SEM (cell line): ENCODE measurements around the gene GIP.

DNA sequence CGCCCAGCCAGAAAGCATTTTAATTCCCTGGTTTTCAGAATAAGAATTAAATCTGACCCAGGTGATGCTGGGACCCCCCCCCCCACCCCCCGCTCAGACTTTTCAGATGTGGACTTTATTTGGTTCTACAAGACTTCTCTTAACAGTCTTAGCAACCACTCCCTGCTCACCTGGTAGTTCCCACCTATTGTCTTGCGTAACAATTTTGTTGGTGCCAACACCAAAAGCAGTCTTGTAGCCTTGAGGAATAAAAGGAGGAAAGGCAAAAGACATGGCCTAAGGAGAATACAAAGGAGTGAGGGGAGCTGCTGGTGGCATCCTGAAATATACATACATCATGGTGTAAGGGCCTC, 5.1 kb downstream of the TTLL6 start:
- PRO-cap = no peak

GRCh38 chr17:48928128-48928620, 16.5 kb downstream of the SNF8 start:
- PRO-cap = no peak

- PRO-cap = no peak
These were observed 6.8 kb downstream of the GIP start for GRCh38 chr17:48961481-48962052.

DNA sequence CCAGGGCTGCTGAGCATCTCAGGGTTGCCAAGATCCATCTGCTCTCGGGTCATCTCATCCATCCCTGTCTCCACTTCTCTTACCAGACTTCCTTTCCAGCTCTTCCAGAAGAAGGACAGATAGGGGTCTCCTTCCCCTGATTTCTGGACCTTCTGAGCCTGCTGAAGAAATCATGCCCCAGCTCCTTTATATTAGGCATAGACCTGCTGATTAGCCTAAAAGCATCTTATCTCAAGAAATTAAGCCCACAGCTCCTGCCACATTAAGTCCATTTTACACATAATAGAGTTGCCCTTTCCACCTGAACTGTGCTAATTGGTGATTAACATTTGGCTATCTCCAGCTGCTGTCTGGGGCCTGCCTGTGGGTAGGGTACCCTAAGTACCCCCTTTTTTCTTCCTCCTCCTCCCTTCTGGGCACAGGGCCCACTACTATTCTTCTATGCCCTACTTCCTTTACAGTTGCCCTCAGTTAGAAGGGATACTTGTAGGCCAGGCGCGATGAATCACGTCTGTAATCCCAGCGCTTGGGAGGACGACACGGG, at the start of gene GIP:
Gene GIP (minus strand): TSS at position 163 of the 544 bp plus-strand sequence.
- PRO-cap = no peak

DNA sequence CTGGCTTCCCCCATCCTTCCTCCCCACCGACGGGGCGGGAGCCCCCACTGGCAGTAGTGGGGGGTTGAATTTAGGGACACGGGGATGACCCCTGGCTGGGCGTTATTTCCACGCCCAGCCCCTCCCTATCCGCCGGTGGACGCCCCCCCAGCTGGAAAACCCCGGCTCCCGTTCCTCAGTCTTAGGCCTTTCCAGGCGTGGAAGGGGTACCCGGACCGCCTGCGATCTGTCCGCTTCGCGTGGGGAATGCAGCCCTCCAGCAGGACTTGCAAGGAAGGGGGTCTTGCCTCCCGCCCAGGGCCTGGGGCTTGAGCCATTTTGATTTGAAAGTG, 939 bp downstream of the IGF2BP1 start:
- PRO-cap = no peak

DNA sequence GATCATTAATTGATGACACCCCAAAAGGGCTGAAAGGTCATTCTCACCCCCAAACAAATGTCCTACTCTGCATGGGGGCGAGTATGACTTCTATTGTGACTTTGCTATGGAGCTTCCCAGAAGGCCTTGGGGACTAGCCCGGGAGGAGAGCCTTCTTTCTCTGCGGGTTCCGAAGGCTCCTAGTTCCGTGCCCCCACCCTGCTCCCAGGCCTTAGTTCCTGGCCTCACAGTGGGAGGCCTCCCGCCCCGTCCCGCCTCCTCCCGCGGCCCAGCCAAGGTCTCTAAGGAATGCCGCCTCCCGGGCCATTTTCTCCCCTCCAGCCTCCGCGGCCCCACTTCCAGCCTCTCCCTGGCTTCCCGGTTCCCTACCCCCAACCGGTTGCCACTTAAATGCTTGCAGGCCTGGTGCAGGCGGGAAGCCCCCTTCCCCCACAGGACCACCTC, 16.0 kb downstream of the IGF2BP1 start:
- PRO-cap = no peak

DNA sequence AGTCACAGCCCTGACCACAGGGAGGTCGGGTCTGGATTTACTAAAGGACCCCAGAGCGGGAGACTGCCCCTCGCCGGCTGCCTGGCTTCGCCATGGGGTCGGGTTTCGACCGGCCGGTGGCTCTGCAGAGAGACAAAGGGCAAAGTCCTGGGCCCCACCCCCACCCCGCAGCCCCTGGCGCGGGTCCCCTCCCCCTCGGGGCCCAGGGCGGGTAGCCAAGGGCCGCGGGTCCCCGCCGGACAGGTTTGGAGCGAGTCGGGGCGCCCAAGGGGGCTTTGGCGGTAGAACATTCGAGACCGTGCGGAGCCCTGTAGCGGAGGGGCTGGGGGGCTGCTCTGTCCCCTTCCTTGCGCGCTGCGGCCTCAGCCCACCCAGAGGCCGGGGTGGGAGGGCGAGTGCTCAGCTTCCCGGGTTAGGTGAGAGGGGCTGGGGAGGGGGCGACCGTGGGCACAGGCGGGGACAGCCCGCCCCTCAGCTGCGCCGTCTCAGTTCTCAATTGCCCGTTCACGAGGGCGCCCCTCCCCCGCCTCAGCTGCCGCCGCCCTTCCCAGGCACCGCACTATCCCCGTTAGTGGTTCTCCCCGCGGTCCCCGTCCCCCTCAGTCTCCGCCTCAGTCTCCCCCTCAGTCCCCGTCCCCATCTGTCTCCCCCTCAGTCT, 16.6 kb downstream of the IGF2BP1 start:
- PRO-cap = no peak

GRCh38 chr17:49101176-49101734, 31.3 kb upstream of the B4GALNT2 start:
- PRO-cap = no peak

DNA sequence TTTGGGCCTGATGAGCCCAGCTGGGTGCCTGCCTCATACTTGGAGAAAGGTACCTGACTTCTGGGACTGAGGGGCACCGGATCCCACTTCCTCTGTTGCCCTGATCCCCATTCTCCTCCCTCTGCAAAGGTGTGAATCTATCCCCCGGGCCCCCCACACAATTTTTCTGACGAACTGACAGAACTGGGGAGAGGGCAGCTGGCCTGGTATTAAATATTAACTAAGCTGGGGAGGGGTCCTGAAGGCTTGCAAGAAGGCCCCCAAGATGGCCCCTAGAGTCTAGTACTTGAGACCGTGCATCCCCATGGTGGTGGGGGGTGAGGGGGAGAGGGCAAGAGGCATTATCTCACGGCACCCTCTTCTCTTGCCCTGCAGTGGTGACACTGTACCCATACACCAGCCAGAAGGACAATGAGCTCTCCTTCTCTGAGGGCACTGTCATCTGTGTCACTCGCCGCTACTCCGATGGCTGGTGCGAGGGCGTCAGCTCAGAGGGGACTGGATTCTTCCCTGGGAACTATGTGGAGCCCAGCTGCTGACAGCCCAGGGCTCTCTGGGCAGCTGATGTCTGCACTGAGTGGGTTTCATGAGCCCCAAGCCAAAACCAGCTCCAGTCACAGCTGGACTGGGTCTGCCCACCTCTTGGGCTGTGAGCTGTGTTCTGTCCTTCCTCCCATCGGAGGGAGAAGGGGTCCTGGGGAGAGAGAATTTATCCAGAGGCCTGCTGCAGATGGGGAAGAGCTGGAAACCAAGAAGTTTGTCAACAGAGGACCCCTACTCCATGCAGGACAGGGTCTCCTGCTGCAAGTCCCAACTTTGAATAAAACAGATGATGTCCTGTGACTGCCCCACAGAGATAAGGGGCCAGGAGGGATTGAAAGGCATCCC, 8.2 kb downstream of the PHOSPHO1 start:
- PRO-cap = no peak

DNA sequence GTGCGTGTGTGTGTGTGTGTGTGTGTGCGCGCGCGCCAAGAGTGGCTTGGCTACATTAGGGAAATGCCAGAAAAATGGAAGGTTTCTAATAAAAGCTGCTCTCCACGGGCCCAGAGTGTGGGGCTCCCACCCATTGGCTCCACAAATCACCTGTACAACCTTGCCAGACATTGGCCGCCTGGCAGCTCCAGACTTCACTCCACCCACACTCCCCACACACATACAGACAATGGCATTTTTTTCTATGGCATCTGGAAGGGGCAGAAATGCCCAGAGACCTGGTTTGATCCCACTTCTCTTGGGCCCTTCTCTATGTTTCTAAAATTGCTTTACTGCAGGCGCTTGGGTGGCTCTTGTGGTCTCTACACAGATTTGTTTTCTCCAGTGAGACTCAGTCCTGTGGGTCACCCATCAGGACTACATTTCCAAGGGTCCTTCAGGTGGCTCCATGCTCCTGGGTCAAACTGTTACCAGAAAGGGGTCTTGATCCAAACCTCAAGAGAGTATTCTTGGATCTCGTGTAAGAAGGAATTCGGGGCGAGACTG, 30.5 kb upstream of the PHOSPHO1 start:
- PRO-cap = no peak

GRCh38 chr17:49338697-49339245, 23.3 kb downstream of the ZNF652 start:
- PRO-cap = no peak

DNA sequence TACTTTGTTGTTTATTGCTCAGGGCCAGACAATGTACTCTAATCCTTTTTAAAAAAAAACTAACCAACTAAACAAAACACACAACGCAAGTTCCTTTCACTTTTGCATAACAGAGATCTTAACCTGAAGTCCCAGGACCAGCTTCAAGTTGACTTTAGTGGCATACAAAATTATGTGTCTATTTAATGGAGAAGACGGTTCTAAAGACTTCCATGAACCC, 1.9 kb downstream of the ZNF652 start:
- PRO-cap = no peak

DNA sequence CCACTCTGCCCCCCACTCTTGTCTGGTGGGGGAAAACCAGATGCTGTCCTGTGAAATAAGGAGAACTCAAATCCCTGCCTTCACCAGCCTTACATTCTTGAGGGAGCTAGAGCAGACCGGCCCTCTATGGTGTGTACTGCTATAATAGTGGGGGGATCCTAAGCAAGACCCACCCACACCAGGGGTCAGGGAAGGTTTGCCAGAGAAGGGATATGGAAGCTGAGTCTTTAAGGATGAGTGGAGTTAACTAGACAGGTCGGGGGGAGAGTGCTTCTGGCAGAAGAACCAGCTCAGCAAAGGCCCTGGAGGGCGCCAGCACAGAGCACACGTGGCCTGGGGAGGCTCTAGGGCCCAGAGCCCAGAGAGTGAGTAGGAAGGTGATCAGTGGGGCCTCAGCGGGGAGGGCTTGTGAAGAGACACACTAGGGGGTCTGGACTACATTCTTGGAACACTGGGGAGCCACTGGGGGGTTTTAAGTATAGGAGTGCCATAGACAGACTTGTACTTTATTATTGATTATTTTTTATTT, 21.1 kb downstream of the NGFR start:
- PRO-cap = no peak

DNA sequence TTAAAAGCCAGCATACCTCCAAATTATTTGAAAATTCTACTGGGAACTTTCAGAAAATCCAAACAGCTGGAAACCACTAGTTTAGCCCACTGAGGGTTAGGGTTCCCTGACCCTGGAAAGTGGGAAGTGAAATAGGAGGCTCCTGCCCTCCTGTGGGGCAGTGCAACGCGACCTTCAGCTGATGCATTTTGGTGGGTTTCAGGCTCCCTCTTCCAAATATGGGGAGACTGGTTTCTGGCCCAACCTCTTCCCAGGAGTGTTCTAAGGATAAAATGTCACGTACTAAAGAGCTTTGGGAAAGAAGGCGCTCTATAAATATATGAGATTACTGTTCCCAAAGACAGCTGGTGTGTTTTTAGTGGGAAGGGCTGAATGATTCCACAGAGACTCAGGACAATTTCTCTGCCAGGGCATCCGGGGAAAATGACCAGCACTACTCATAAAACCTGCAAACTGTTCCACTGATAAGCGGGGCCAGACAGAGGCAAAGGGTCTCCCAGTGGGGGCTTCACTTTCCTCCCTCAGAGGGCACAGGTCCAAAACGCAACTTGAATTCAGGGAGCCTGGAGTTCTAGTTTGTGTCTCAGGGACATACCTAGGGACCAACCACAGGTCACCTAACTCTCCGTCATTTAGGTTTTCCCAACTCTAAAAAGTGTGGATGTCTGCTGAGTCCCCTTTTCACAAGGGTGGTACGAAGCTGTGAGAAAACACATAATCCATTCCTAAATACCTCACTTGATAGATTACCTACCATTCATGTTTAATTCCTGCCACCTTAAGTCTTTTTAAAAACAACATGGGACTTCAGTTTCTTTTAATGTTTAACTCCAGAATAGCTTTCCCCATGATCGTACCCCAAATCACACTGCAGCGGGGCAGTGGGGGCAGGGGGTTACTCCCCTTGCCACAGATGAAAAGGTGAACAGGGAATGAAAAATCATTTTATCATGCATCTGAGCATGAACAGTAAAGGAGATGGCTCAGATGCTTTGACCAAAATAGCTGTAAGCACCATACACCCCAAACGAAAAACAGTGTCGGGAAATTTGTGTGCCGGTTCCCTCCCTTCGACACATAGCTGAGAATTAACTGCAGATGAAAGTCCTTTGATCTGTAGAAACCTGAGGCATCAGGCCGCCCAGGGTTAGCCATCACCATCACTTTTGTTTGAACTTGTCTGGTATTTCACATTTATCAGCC, 9.4 kb downstream of the SLC35B1 start:
- PRO-cap = no peak

GRCh38 chr17:49700408-49701586, 7.0 kb downstream of the SLC35B1 start:
- PRO-cap = no peak

GRCh38 chr17:49787337-49787795, 1.1 kb upstream of the KAT7 start:
- PRO-cap = no peak

DNA sequence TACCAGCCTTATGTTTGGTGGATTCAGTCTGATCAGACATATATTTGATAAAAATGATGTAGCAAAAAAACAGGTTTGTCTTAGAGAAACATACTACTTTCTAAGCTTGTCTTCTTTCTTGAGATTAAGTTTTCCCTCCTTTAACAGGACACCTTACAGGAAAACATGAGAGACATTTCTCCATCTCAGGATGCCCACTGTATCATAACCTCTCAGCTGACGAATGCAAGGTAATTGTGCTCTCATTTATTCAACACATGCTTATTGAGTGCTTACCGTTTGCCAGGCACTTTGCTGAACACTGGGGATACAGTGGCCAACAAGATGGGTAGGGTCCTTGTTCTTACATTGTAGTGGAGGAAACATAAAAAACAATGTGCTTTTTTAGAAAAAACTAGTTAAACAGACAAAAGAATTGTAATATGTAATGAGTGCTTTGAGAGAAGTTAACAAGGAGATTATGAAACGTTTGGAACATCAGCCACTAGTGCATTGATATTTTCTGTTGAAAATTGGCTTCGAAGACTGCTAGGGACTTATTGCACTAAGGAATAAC, 16.8 kb downstream of the KAT7 start:
- PRO-cap = no peak

DNA sequence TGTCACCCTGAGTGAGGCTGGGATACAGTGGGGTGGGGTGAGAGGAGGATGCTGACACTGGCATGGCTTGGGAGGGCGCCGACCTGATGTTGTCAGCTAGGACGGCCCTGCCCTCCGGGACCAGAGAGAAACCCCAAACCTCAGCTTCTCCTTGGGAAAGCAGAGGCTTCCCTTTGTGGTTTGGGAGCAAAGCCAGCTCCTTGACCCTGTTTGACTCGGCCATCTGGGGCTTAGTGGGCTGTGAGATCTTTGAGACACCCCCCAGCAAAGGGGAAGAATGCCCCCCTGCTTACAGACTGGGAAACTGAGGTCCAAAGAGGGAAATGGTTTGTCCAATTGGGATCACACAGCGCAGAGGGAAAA, 40.8 kb upstream of the DLX4 start:
- PRO-cap = no peak

GRCh38 chr17:49972449-49972803, 3.4 kb downstream of the DLX4 start:
- PRO-cap = no peak

DNA sequence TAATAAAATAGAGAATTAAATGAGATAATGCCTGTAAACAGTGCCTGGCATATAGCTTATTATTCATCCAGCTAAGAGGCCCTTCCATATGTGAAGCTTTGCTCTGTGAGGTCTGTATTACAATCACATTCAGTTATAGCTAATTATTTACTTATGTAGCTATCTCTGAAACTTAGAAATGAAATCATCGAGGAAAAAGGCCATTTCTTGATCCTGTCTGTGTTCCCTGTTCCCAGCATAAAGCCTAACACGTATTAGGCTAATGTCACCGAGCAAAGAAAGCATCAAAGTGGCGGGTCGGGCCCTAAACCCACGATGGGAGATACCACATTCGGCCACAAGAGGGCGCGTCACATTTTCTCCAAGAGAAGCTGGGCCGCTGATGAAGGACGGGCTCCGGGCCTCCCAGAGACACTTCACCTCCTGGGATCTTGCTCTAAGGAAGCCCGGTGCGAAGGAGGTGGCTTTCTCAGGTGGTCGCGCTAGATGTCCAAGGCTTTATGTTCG, 992 bp upstream of the PDK2 start:
- PRO-cap = no peak